ENCODE results near the genes ACVR2A and LYPD6B.

DNA sequence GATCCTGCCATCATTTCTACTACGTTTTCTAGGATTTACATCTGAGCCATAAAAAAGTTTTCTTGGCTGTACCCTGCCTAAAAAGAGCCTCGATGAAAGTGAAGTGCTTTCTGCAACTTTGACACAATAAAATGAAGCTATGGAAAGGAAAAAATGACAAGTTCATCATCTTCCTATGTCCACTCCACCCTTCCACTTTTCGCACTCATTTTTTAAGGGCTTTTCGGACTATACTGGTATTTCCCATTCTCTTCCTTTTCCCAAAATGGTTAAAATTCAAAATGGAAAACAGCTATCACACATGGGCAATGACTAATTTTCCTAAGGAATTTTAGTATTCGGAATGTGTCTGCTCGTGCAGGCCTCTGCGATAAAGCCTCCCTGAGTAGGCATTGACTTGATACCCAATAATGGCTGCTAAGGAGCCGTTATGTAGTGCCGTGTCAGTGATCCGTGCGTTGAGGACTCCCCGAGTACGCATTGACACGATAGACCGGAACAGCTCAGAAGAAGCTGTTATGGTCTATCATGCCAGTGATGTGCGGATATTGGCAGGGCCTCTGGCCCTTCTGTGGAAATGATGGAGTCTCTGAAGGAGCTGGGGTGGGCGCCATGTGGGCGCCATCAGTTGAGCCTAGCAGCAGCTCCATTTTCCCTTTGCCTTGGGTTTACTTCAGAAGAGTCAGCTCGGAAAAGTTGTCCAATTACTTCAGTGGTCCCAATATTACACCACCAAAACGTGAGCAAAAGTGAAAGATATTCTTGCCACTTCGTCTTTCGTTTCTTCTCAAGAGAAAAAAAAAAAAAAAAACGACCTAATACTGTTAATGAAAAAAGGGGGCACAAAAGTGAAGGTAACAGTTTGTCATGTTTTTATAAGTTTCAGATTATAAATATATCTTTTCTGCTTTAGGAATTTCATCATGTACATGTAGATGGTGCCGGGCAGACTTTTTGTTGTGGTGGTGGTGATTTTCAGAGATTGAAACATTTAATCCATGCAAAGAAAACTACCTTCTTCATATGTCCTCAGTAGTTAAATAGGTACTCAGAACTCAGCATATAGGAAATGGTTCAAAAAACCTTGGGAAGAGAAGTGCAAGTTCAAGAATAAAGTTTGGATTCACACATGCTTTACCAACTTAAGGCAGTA lies 29.0 kb downstream of the ZEB2 start:
- PRO-cap: no peak

GRCh38 chr2:145037950-145038876 lies 518.3 kb upstream of the ZEB2 start:
- PRO-cap: no peak

DNA sequence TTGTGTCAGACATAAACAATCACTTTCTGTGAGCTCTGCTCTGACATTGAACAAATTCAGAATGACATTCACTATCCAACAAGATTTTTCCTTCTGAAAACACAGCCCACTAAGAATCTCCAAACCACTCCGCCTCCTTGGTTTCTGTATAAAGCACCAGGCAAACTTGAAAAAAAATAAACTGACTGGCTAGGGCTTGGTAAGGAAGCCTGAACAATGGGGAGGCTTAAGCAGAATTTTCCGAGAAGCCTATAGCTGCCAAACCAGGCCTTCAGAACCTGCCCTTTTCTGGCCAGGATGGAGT lies 529.4 kb upstream of the ZEB2 start:
- PRO-cap: no peak

DNA sequence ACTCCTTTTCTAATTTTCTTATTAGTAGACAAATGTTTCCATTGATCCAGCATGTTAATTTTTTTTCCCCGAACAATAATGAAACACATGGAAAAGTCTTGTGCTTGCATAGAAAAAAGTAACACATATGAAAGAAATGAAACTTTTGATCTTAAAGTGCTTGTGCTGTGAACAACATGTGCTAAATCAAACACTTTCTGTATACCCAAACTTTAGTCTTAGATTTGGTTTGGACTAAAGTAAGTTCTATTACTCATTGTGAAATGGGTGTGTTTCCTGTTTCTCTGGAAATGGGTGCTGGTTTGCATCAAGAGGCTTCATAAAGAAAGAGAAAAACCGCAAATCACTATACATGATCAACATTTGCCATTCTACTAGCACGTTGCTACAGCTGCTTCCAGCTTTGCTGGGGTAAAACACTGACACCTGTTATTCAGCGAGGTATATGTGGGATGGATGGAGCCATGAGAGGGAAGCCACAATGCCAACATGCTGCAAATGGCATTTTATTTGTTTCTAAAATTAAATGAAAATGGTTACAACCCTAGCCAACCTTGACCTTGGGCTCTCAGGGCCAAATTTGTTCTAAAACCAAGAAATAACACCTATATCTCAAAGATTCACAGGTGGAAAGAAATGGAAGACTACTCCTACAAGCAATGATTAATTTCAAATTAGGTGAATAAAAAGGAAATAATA lies 547.0 kb upstream of the ACVR2A start:
- PRO-cap: no peak

DNA sequence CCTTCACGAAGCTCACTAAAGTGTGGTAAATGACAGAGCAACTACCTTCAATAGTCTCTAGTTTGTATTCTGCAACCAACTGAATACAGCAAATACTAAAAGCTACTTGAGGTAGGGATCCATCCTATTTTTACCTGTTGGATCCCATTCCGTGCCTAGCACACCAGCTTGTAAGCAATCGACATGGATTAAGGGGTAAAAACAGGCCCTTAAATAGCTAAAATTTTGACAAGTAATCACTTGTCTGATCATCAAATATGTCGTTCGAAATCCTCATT lies 1.5 kb upstream of the ACVR2A start:
- PRO-cap: unidirectional peak, plus-strand start at position 147 of the sequence

DNA sequence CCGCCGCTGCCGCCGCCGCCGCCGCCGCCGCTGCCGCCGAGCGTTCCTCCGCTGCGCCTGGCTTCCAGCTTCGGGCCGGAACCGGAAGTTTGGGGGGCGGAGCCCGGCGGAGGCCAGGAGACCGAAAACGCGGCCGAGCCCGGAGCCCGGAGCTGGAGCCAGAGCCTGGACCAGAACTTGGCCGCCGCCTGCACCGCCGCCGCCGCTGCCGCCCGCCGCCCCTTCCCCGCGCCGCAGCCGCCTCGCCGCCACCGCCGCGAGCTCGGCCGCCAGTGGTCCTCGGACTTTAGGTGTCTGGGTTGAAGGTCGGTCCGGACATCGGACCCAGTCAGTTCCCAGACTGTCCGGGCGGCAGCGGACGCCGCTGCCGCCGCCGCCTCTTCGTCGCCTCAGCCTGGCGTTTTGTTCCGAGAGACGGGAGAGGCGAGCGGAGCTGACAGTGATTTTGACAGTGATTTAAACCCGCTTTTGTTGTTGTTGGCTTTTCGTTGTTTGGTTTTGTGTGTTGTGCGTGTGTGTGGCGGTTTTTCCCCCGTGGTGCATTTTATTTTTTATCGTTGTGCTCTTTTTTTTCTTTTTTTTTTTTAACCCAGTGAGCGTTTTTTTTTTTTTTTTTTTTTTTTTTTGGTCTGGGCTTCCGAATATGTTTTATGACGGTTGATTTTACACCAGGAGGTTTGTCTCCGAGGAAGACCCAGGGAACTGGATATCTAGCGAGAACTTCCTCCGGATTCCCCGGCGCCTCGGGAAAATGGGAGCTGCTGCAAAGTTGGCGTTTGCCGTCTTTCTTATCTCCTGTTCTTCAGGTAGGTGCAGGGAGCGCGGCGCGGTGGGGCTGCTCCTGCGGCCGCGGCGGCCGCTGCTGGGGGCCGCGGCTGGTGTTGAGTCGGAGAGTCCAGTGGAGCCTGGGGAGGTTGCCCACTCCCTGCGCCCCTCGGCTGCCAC lies at the start of gene ACVR2A:
Gene ACVR2A, plus strand, starts transcription at position 628 of the 945 bp plus-strand sequence.
- PRO-cap: bidirectional peak, plus-strand start at position 116 of the sequence, minus-strand start at position 59 of the sequence; bidirectional peak, plus-strand start at position 401 of the sequence, minus-strand start at position 396 of the sequence; bidirectional peak, plus-strand start outside the sequence, minus-strand start at position 900 of the sequence

GRCh38 chr2:147925569-147926340 lies 80.9 kb downstream of the ACVR2A start:
- PRO-cap: no peak

GRCh38 chr2:148553316-148553906 lies 91.1 kb upstream of the EPC2 start:
- PRO-cap: no peak

- PRO-cap: no peak
Observed at GRCh38 chr2:148680264-148680927, 35.8 kb downstream of the EPC2 start.

GRCh38 chr2:148696037-148696679 lies 51.6 kb downstream of the EPC2 start:
- PRO-cap: no peak

GRCh38 chr2:148999503-149000065 lies 38.9 kb upstream of the LYPD6B start:
- PRO-cap: no peak

- PRO-cap: no peak
Observed at GRCh38 chr2:149037758-149038265, 687 bp upstream of the LYPD6B start.

- PRO-cap: bidirectional peak, plus-strand start at chr2:149038897, minus-strand start at chr2:149038872; bidirectional peak, plus-strand start at chr2:149038980, minus-strand start at chr2:149038984
Observed at GRCh38 chr2:149038266-149039542, at the start of gene LYPD6B. Gene LYPD6B, plus strand, starts transcription at chr2:149038699.

GRCh38 chr2:149648340-149649320 lies 61.1 kb upstream of the MMADHC start:
- PRO-cap: no peak

DNA sequence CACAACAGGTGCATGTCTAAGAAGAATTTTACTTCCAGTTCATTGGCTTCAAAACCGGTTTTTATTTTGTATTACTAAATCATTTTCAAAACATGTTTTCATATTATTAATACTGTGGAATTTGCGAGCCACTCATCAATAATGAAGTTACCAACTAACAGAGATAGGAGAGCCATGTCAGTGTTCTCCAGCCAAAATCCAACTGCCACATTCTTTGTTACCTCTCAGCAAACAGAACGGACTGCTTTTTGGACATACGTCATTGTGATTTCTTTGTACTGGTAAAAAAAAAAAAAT lies 414.2 kb upstream of the MMADHC start:
- PRO-cap: no peak

DNA sequence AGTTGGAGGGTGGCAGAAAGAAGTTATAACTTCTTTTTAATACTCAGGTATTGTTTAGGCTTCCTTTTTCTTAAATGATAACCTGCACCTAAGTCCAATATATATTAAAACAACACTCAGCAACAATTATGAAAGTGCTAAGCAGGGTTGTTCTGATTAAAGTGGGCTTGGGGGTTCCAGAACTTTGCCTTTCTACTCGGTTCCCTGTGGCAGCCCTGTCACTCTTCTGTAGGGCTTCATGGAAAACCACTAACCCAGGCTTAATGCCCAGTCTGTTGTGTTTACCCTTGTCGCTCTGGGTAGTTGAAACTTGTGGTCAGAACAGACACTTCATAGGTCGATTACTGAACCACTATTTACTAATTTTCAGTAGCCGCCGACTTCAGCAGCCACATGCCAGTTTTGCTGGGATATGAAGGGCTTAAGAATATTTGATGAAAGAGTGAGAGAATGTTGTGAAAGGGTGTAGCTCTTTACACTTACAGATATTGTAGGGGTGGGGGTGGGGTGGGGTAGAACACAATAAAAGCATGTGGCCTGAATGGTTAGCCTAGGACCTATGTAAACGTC lies 362.3 kb downstream of the RND3 start:
- PRO-cap: no peak

GRCh38 chr2:151290068-151290598 lies 665 bp upstream of the NMI start:
- PRO-cap: no peak

- PRO-cap: no peak
Observed at GRCh38 chr2:151464346-151464928, 54.7 kb downstream of the RIF1 start.

GRCh38 chr2:151733684-151734288 lies 490 bp downstream of the NEB start:
- PRO-cap: no peak

DNA sequence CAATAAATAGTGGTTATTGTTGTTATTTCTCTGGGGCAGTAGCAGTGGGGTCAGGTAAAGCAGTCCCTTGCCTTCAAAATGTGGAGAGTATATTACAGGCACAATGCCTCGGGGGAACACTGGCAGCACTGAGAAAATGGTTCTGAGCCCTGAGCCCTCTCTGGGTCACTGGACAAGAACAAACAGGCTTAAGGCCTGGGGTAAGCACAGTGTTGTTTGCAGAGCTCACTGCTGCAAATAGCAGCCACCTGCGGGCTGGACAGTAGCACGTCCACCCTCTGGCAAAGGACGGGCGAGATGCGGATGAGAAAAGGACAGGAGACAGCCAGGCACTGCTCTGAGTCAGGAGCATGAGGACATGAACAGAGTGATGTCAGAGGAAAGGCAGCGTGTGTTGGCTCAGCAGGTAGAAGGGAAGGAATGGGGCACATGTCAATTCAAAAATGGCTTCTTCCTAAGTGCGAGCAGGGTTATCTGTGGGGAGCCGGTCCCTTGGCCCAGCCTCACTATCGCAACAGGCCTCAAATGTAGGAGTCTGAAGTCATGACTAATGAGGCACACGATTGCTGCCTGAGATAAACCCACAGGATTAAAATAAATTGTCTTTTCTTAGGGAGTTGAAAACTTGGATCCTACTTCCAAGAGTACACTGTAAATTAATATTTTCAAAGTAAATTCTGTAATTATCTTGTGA lies 25.9 kb upstream of the NEB start:
- PRO-cap: unidirectional peak, plus-strand start at position 228 of the sequence

Data from neural crest cell (in vitro differentiated cells).